Cardiac muscle cell (in vitro differentiated cells and primary cell): ENCODE measurements around a stretch of chr6.

- RAMPAGE, long total RNA, result no peak
- RRBS, result no CpG with 5 or more reads among the region's 13 CpGs
Measured at GRCh38 chr6:109691439-109691792, 320 bp downstream of the FIG4 start.

- RAMPAGE, long total RNA, result no peak
- RRBS, result no CpG with 5 or more reads among the region's 1 CpG
Measured at GRCh38 chr6:110182433-110182840, 2.2 kb downstream of the CDC40 start.

- RAMPAGE, long total RNA, result no peak
- RRBS, result no CpG with 5 or more reads among the region's 6 CpGs
Measured at GRCh38 chr6:110475277-110475643, 1.2 kb downstream of the SLC22A16 start.

DNA sequence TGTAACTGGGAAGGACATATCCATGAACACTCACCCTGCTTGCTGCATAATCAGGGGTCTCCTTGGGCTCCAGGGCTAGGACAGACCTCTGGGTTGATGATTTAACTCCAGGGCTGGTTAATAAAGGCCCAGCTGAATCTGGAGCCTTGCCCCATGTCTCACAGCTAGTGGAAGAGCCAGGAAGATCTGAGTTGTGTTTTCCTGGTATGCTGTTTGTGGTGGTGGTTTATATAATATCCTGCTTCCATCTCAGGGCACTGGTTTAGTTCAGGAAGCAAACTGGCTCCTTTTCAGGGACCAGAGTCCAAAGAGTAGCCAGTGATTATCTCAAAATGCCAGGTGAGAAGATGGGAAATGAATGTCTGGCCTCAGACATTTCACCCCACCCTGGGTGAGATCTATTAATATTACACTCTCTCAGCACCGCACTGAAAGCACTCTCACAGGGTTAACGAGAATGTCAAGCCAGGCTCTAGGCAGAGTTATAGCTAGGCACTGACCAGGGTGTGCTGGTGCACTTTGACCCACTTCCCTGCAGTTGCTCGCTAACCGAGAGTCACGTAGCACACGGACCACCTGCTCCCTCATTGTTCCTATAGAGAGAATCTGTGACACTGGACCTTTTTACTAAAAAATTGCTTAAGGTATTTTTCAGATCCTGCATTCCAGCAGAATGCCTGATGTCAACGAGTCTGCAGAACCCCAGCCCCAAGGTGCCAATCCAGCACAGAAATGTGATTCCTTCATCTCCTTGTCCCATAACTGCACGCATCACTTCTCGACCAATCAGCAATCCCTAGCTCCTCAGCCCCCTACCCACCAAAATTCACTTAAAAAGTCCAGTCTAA is 90.2 kb upstream of the SLC22A16 start:
- RAMPAGE, long total RNA, result no peak
- RRBS, result no CpG with 5 or more reads among the region's 9 CpGs

DNA sequence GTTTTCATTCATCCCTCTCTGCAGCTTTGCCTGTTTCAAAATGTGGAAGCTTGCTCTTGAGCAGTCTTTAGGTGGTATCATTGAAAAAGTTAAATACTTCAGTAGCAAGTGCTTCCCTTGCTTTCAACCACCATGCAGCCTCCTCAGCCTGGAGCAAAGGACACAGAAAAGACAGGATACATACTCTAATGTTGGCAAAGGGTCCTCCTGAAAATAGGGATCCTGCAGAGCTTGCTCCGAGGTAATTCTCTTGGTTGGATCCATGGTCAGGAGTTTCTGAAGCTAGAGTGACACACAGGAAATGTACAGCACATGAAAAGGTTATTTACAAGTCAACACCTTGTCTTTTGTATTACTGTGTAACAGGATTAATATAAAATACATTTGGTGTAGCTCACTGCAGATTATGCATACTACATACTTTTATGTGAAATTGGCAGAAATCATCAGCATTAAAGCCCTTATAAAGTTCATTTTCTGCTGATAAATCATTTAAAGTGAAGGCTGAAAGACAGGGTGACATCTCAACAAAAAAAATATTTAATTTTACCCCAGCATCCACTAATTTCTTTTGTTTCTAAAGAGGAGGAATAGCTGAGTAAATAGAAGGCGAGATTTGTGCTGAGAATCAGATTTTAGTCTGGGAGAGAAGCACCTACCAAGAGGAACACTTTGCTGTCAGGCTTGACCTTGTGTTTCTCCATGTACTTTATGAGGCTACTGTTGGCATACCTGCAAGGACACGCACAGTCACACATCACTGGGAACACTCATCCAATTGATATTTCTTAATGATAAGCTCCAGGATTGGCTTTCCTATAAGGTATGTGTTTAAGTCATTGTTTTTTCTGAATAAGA is 146.4 kb upstream of the SLC22A16 start:
- RAMPAGE, long total RNA, result no peak
- RRBS, result no CpG with 5 or more reads among the region's 3 CpGs

DNA sequence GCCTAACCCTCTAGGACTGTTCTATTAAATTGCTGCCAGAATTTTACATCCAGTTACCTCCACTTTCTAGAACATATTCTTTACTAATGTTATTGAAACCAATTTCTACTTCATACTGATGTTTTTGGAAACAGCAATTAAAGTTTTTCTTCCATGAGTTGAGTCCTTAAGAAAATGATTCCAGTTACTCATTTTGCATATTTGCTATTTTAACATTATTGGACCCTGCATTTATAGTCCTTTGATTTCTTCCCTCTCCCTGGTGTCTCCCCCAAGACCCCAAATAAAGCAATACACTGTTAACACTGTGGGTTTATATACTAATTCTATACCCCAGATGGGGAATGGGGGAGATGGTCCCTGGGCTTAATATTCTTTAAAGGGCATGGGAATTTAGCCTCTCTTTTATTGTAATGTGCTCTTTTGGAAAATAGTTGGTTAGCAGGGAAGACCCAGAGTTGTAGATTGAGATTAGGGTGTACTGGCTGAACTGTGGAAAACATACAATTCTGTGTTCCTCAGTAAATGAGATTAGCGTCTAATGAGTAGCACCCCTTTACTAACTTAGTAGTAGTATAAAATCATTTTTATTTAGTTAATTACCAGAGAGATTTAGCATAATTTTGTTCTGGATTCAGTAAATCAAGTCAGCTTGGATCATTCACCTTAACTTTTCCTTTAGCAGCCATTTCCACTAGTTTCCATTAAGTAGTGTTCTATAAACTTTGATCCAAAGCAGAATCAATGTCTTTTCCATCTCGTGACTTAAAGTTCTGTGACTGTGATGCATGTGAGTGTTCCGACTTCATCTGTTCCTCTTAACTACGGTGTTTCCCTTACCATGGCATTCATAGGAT is 19.7 kb downstream of the AMD1 start:
- RAMPAGE, long total RNA, result no peak
- RRBS, result no CpG with 5 or more reads among the region's 4 CpGs

- RAMPAGE, long total RNA, result no peak
- RRBS, result no CpG with 5 or more reads among the region's 3 CpGs
Measured at GRCh38 chr6:110944420-110945167, 13.9 kb upstream of the GTF3C6 start.

DNA sequence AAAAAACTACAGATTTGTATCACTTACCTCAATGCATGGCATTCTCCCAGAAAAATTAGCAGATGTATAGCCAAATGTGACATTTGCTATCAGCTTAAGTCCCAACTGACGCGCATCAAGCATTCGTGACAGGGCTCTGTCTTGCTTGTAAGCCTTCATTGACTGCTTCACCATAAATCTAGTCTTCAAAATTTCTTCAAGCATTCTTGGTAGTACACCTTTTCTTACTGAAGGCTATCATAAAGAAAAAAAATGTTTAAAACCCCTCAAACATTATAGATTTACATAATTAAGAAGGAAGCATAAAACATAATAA is 70.3 kb downstream of the MFSD4B start:
- RAMPAGE, long total RNA, result no peak
- RRBS, result no CpG with 5 or more reads among the region's 3 CpGs

DNA sequence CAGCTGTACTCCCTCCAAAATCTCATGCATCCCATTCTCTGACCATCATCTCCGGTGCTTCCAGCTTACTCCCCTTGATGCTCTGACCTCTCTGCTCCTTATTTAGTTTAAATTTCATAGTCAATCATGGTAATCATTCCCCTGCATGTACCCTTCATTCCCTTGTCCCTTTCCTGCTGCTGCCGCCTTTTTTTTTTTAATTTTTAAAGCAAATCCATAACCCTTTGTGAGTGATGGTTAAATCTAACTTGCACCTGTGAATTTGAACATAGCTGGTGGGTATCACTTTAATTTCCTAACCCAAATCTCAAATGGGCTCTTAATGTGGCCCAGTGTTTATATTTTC is 86.4 kb downstream of the MFSD4B start:
- RAMPAGE, long total RNA, result no peak
- RRBS, result no CpG with 5 or more reads among the region's 2 CpGs

DNA sequence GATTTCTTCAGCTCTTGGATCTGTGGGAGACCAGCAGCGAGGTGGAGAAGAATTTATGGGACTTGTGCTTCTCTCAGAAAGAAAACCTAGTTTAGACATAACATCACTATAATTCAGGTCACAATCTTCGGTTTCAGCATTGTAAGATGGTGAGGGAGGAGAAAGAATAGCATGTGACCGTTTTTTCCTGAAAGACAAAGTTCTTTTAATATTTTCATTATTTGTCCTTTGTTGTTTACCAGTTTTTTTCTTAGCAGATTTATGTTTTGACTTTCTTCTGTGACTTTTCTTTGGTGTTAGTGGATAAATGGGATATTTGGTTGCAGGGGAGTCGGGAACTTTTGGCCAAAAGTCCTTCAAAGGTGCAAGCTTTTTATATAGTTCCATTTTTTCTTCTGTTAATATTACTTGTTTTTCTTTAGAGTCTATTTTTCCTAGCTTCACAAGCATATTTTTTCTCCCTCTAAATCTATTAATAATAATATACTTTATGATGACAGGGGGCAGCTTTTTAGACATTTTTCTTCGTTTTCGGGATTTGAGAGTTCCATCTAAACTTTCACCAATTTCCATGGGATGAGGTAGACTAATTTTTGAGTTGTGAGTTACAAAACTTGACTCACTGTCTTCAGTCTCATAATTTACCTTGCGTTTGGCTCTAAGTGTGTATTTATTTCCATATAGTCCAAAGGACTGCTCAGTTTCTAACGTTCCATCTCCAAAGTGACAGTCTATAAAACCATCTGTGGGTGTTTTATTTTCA is 107.9 kb downstream of the REV3L start:
- RAMPAGE, long total RNA, result no peak
- RRBS, result no CpG with 5 or more reads among the region's 8 CpGs

GRCh38 chr6:111475444-111476138 is 7.4 kb downstream of the REV3L start:
- RAMPAGE, long total RNA, result no peak
- RRBS, result no CpG with 5 or more reads among the region's 2 CpGs

DNA sequence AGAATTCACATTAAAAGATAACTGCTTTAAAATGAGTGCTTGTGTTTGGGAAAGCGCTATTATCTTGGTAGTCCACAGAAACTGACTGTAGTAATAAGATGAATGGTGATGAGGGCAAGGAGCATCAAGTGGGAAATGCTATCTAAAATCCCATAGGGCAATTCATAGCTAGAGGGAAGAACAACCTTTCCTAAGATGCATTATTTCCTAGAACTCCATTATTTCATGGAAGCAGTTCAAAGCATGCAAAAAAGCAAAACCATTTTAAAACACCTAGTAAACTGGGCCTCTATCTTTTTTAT is 1.6 kb downstream of the REV3L start:
- RAMPAGE, long total RNA, result no peak
- RRBS, result no CpG with 5 or more reads among the region's 1 CpG

- RAMPAGE, long total RNA, result no peak
- RRBS, result no CpG with 5 or more reads among the region's 3 CpGs
Measured at GRCh38 chr6:111503536-111504052, 20.6 kb upstream of the REV3L start.

GRCh38 chr6:111566767-111567769 is 38.6 kb downstream of the TRAF3IP2 start:
- RAMPAGE, long total RNA, result no peak
- RRBS, result no CpG with 5 or more reads among the region's 23 CpGs

DNA sequence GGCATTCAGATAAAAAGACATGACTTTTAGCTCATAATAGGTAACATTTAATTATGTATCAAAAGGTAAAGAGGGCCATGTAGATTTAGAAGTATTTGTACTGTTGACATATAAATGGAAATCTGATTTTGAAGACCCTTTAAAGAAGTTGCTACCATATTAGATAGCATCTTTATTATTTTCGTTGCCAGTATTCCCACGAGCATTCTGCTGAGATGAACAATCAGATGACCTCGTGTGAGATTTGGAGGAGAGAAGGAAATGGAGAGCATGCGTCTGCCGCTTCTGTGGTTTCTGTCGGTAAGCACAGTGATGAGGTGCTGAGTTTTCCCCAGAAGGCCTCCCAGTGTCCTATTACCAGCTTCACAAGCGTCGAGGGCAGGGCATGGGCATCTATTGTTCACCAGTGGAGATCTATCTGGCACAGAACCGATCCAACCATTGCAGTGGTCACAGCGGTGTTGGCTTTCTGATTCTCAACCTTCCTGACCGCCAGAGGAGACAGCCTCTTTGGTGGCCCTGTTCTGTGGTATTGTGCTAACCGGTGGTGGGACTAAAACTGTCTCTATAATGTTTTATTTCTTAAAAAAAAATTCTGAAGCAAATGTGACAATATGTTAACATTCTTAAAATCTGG is 29.4 kb downstream of the TRAF3IP2 start:
- RAMPAGE, long total RNA, result no peak
- RRBS, result no CpG with 5 or more reads among the region's 12 CpGs

DNA sequence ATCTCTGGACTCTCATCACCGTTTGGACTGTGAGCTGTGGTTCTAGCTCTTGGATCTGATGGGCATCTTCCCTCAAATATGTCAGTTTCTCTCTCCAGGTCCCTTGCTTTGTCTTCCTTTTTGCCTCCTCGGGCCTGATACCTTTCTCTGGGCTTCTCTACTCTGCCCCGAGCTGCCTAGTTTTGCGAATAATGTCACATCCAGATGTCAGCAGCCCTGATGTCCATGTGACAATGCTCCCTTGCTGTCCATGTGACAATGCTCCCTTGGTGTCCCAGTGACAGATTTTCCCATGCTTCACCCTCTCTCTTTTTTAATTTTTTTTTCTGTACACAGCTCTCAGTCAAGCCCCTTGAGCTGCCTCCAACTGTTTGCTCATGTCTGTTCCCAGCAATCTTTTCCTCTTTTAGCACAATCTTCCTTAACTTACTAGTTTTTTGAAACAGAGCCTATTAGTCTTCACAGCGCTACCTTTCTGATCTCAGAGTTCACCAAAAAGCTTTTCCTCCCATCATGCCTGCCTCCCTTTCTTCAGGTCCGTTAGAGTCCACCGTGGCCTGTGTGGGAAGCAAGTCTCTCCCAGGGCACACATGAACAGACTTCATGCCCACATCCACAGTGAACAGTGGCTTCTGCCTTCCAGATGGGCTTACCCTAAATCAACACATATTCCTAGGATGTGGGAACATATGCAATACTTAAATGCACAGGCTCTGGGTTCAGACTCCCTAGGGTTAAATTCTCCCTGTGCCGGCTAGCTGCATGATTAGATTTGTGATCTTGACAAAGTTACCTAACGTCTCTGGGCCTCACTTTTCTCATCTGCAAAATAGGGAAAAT is 6.2 kb downstream of the TRAF3IP2 start:
- RAMPAGE, long total RNA, result no peak
- RRBS, result no CpG with 5 or more reads among the region's 9 CpGs

- RAMPAGE, long total RNA, result no peak
- RRBS, result no CpG with 5 or more reads among the region's 9 CpGs
Measured at GRCh38 chr6:111603959-111604760, 1.5 kb downstream of the TRAF3IP2 start.

DNA sequence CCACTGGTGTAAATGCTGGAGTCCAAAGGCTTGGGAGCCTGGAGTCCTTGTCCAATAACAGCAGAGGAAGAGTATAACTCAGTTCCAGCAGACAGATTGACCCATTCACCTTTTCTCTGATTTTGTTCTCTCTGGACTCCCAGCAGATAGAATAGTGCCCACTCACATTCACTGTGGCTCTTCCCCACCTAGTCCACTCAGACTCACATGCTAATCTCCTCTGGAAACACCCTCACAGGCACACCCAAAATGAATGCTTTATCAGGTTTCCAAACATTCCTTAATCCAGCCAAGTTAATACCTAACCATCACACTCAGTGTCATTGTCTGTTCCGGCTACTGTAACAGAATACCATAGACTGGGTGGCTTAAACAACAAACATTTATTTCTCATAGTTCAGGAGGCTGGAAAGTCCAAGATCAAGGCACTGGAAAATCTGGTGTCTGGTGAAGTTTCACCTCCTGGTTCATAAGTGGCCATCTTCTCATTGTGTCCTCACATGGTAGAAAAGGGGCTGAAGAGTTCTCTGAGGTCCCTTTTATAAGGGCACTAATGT is 5.1 kb upstream of the TRAF3IP2 start:
- RAMPAGE, long total RNA, result no peak
- RRBS, result no CpG with 5 or more reads among the region's 1 CpG

GRCh38 chr6:111628427-111629059 is 22.9 kb upstream of the TRAF3IP2 start:
- RAMPAGE, long total RNA, result no peak
- RRBS, result no CpG with 5 or more reads among the region's 6 CpGs

- RAMPAGE, long total RNA, result no peak
- RRBS, result no CpG with 5 or more reads among the region's 4 CpGs
Measured at GRCh38 chr6:111654941-111655470, 49.3 kb upstream of the TRAF3IP2 start.